GM19240 (cell line): ENCODE results near the gene TBXT.

GRCh38 chr6:165611381-165611661 is 51.7 kb downstream of the PDE10A start:
- RRBS = no CpG with 5 or more reads among the region's 3 CpGs

DNA sequence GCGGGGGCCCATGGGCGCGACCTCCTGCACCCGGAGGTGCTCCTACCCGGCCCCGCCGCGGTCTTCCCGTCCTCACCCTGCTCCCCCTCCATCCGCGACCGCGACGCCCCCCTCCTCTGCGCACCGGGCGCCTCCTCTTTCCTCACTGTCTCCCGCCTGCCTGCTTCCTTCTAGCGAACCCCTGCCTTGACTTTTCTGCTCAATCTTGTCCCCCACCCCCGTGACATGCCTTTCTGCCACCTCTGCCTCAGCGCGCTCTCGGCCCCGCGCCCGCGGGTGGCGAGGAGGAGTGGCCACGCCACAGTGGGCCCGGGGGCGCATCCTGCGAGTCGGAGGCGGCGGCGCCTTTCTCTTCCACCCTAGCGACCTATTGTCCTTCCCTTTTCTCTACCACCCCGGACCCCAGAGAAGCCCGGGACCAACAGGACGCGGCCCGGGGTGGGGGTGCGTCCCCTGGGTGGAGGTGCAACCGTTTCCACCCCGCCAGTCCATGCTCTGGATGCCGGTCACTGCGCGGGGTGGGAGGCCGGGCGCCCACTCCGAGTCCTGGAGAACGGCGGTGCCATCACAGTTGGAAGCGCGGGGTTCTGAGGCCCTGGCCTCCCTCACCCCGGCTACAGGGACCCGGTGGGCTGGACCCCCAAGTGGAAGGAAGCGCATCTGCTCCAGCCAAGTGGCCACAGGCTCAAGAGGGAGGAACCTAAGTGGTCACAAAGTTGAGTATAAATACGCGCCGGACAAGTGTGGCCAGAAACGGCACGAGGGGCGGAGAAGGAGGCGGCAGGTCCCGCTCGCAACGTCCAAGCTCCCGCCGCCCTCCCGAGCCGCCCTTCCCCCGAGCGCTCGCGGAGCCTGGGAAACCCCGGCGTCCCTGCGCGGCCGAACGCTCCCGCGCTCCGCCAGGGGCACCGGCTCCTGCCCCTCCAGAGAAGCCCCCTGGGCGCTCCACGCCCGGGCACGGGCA is 1.9 kb downstream of the PDE10A start:
- RRBS = 12% methylated on average over 56 of the region's 90 CpGs

DNA sequence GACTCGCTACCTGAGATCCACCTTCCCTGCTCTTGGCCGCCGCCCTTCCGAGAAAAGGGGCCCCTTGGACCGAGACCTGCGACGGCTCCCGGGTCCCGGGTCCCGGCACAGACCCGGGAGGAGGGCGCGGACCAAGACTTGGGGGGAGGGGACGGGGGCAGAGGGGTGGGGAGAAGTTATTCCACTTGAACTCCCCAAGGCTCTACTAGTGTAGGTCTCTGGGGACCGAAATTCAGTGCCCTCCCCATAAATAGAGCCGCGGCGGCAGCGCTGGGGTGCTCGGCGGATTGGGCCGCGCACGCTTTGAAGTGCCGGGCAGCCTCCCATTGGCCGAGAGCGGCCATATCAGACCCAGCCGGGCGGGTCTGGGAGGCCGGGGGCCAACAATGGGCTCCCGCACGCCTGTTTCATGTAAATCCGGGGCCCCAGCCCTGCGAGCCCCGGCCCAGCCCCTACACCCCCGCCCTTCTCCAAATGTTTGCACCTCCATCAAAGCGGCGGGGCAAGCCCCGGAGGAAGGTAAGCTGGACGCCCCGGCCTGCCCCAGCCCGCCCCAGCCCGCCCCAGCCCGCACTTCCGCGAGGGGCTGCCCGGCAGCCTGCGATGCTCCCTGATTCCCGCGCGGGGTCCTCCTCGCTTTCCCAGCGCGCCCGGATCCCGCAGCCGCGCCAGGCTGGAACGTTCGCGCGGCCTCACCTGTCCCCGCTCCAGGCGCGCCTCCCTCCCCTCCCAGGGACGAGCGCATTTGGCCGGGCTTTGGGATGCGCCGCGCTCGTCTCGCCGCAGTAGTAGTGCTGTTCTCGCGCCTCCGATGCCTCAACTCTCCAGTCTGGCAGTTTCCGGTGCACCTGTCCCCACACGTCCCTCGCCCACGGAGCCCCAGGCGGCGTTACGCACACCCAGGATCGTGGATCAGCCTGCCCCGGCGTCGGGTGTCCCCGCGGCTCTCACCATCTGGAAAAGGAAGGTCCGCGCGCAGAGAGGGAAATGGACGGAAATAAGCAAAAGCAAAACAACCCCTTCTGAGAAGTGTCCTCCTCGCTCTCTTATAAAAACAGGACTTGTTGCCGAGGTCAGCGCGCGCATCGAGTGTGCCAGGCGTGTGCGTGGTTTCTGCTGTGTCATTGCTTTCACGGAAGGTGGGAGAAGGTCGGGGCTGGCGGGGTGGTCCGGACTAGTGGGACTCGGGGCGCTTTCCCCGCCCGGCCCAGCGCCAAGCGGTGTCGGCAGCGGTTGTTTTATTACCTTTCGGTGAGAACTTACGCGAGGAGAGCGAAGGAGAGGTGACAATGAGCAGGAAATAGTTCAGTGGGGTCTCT is at the start of gene TBXT:
TBXT (minus strand) TSS at position 220 of the 1,319 bp plus-strand sequence.
- RRBS = 7% methylated on average over 50 of the region's 118 CpGs

GRCh38 chr6:166297484-166298071 is 10.6 kb downstream of the PRR18 start:
- RRBS = no CpG with 5 or more reads among the region's 28 CpGs

DNA sequence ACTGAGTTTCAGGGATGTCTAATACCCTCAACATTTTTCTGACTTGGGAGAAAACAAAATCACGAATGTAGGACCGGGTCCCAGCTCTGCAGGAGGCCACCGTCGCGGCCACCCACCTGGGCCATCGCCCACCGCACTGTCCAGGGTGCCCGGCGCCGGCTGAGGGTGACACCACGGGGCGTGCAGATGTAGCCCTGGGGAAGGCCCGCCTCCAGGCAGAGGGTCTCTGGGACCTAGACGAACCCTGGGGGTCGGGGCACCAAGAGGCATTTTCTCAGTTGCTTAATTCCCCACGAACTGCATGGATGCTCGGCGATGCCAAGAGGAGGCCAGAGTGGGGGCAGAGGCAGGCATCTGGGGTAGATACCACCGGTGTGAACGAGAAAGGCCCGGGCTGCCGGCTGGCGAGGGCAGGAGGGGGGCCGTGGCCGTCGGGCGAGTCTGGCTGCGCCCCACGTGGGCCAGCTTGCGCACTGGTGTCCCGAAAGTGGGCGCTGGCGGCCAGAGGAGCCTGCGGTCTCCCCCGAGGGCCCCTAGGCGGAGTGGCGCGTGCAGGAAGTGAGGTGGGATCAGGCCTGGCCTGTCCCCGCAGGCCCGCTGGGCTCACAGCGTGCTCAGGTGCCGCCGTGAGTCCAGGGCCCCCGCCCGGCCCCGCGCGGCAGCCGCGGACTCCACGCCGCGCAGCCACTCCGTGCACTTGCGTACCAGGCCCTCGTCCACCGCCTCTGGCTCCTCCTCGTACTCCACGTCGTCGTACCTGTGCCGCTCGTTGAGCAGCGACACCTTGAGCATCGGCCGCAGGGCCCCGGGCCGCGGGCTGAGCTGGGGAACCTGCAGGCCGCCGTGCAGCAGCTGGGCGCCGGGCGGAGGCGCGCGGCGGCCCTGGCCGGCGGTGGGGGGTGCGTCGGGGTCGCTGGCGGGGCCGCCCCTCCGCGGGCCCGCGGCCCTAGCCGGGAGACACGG is 1.3 kb downstream of the PRR18 start:
- RRBS = 19% methylated on average over 31 of the region's 91 CpGs

- RRBS = no CpG with 5 or more reads among the region's 13 CpGs
Measured at GRCh38 chr6:166330384-166331023, 11.8 kb downstream of the SFT2D1 start.

DNA sequence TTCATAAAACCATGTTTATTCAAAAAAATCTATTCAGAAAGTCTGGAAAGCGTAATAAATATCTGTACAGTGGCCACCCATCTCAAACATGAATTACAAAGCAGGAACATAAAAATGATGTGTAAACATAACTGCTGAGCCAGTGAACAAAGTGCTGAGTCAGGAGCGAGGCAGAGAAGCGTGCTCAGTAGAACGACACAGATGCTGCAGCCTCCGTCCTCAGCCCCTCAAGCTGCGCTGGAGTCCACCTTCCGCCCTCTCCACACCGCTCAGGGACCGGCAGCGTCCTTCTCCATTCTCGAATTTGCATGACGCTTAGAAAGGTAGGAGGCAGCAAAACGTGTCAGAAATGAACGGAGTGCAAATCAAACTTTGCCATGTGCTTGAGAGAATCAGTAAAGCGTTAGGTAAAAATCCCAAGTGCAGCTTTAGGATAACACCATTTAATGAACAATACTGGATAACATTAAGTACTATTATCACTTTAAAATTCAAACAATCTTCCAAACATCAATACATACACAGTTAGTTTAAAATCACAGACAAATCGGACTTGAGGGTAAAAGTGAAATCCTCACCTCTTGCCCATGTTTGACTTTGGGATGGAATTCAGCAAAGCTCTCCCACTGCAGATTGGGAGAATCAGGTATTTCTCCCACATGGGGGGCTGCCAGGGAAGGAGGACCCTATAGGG is 26.8 kb upstream of the MPC1 start:
- RRBS = no CpG with 5 or more reads among the region's 16 CpGs

DNA sequence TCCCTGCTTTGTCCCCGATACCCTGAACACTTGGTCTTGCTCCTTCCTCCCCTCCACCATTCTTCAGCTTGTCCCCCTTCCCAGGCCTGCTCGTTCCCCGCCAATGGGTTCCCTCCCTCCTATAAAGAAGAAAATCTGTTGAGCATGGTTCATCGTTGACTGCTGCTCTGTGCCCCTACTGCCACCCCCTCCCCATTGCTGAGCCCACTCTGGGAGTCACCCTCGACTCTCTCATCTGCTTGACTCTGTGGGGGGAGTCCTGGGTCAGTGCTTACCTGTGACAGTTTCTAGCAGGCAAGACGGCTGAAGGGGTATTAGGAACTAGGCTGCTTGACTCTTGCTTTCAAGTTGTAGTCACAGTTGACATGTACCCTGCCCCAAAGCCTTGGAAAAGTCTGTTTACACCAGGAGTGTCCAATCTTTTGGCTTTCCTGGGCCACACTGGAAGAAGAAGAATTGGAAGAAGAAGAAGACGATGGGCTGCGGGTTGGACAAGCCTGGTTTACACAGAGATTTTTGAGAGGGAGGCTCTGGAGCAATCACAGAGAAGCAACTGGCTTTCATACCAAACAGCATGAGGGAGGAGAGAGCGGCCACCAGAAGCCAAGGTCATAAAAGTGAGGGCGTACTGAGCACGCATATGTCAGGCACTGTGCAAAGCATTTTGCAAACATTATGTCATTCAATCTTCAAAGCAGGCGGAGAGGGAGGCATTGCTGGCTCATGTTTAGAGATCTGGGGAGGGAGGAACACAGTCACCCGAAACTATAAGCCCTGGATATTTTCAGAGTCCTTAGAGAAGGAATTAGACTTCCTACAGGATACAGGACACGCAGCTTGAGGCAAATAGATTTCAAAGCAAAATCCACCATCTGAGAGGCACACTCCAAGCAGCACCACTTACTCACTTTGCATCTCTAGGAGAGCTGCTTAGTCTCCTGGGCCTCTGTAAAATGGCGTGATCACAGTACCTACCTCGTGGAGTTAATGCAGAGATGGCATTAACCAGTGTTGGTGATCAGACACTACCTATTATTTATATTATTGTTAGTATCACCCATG is 24.8 kb downstream of the RAMACL start:
- RRBS = no CpG with 5 or more reads among the region's 16 CpGs

- RRBS = 5% methylated on average over 4 of the region's 11 CpGs
Measured at GRCh38 chr6:166588574-166589134, 2.2 kb upstream of the RAMACL start.

GRCh38 chr6:166690990-166691670 is 64.1 kb upstream of the RPS6KA2 start:
- RRBS = 69% methylated on average over 4 of the region's 19 CpGs

GRCh38 chr6:166745596-166745900 is 118.5 kb upstream of the RPS6KA2 start:
- RRBS = no CpG with 5 or more reads among the region's 8 CpGs

- RRBS = 78% methylated on average over 6 of the region's 18 CpGs
Measured at GRCh38 chr6:166748022-166748496, 121.0 kb upstream of the RPS6KA2 start.

DNA sequence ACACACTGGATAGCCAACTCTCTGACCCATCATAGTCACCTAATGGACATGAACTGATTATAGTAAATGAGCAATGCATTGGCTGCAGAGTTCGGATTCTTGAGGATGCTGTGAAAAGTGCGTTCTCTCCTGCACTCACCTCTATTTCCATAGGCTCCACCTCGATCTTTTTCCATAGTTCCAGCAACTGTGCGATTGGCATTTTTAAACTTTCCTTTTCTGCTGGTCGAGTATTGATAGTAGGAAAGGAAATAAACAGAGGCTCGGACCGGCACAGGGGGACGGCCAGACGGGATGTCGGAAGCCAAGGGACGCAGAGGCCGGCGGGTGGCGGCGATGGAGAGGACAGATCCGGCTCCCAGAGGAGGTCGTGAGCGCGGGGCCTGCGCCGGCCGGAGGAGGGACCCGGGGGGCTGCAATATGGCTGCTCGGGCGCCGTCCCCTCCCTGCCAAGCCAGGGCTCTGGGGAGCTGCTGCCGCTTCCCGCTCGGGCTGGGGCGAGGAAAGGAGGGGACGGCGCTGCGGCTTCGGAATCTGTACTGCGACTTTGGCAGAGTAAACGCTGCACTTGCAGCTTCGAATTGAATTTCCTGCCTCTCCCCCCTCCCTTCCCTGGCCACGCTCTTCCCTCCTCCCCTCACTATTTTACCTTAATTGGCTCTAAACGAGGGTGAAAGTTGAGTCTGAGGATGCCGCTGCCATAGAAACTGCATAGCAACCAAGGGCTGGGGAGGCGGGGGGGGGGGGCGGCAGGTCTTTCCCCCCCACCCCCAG is 94.2 kb downstream of the RNASET2 start:
- RRBS = 5% methylated on average over 12 of the region's 42 CpGs

GRCh38 chr6:166929308-166930132 is 26.8 kb downstream of the RNASET2 start:
- RRBS = 9% methylated on average over 2 of the region's 12 CpGs

DNA sequence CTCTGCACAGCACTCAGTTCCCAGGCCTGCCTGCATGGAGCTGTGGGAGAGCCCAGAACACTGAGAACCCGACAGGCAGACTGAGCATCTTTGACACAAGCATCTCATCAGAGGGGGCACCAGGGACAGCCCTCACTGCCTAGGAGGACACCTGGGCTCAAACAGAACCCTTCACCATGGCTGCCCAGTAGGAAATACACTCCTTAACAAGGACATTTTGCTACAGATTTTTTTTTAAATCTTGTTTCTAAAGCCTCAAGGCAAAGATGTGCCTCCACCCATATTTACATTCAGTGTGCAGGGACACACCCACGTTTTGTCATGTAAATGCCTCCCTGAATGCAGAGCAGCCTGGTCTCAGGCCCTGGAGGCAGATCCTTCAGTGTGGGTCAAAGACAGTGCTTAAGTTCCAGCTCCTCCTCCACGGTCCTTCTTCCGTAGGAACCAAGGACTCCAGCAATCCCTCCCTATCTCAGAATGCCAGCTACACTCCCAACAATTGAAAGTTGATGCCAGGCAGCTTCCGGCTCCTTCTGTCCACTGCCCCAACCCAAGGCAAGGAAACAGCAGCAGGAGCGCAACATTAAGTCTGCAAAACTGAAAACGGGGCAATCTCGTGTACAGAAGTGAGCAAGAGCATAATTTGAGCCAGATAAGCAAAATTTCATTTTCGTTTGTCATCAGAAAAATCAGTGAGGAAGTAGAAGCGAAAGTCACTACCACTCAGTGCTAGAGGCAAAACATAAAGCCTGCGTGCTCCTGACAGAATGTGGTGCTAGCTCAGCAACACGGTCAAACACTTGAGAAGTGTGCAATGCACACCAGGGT is 6.3 kb downstream of the RNASET2 start:
- RRBS = no CpG with 5 or more reads among the region's 12 CpGs

DNA sequence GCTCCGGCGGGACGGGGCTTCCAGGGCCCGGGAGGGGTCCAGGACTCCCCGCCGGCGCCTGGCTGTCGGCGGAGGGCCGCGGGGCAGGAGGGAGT is 815 bp upstream of the CEP43 start:
- RRBS = no CpG with 5 or more reads among the region's 11 CpGs

DNA sequence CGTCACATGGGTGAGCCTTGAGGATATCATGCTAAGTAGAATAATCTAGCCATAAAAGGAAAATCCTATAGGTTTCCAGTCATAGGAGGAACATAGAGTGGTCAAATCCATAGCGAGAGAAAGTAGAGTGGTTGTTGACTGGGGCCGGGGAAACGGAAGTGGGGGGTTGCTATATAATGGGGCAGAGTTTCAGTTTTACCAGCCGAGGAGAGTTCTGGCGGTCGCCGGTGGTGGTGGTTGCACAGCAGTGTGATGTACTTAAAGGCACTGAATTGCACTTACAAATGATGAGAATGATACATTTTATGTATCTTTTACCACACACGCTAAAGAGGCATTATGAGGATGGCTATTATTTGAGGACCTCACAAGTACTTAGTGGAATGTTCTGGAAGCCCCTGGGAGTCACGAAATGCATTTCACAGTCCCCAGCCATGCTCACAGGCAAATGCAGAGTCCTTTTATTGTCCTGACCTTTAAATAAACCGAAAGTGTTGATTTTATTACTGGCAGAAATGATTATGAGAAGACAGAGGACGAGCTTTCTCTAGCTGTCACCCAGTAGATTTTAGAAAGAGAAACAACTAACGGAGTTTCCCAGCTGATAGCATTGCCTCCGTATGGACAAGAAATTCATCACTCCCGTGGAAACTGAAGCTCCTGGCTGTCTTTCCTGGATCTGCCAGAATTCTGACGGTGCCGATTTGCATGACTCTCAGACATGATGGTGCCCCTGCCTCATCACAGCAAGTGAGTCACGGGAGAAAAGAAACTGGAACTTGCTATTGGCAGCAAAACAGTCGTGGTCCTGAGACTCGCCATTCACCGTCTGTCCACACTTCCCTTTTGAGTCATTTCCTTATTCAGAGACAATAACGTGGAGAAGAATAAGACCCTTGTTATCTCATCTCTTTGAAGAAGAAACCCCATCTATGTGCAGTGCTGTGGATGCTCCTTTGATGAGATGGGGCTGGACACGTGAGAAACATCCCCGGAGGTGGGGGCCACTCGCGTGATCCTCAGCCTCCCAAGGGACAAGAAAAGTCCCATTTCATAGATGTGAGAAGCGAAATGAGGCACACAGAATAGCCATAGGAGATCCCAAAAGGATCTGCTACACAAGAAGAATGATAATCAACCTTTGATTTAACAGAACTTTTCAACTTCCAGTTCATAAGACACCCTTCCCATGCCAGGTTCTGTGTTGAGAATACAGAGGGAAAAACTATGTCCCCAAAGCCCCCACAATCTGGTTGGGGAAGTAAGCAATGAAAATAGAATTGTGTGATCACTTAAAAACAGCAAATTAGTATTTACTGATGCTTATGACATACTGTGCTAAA is 4.4 kb downstream of the GPR31 start:
- RRBS = 19% methylated on average over 6 of the region's 27 CpGs

- RRBS = no CpG with 5 or more reads among the region's 17 CpGs
Measured at GRCh38 chr6:167157483-167157911, 283 bp downstream of the GPR31 start.

- RRBS = no CpG with 5 or more reads among the region's 19 CpGs
Measured at GRCh38 chr6:167266226-167266792, 24.8 kb upstream of the UNC93A start.

GRCh38 chr6:167268589-167269461 is 22.3 kb upstream of the UNC93A start:
- RRBS = no CpG with 5 or more reads among the region's 21 CpGs